ENCODE results near the gene FOLR2.

DNA sequence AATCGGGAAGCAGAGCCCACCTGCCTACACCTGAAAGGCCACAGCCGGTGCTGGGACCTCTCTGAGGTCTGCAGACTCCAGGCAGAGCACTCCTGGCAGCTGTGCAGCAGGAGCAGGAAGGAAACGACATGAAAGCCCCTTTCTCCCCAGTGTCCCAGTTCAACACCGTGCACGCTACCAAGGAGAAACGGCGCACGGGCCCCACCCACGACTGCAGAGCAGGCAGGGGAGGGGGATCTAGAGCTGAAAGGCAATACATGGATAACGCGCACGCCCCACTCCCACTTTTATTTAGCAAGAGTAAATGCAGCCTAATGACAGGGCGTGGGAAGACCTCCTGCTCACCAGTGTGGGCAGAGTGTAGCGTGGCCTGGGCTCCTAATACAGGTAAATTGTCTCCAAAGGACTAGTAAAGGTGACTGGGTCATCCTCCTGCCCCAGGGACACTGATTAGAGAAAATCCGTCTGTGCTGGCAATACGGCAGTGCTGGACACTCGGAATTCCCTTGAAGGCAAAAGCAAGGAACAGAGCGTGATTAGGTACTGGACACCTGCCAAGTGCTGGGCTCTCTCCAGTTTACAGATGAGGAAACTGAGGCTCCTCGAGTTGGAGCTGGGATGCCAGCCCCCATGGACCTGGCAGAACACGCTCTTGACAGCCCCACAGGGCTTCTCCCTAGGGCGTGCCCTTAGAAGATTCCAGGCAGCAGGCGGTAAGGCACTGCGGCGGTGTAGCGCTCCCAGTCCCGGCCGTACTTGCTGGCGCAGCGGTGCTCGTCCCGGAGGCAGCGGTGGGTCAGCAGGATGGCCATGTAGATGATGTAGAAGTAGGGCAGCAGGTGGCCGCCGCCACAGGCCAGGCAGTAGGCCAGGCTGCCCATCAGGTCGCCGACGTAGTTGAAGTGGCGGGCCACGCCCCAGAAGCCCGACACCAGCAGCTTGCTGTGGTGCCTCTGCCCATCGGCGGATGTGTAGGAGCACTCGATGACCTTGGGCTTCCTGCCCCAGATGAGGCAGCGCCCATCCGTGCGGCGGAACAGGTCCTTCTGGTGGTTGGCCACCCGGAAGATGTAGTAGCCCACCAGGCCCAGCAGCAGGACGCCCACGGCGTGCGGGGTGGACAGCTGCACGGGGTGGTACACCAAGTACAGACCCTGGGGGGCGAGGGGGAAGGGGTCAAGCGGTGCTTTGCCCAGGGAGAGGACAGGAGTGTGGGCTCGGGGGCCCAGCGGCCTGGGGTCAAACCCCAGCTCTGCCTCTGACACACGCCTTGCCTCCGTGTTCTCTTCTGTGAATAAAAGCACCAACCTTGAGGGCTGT, 13.0 kb downstream of the DHCR7 start:
- PRO-cap, result no peak
- RAMPAGE, long total RNA, 3 experiments, result no peak in any of the 3 experiments

DNA sequence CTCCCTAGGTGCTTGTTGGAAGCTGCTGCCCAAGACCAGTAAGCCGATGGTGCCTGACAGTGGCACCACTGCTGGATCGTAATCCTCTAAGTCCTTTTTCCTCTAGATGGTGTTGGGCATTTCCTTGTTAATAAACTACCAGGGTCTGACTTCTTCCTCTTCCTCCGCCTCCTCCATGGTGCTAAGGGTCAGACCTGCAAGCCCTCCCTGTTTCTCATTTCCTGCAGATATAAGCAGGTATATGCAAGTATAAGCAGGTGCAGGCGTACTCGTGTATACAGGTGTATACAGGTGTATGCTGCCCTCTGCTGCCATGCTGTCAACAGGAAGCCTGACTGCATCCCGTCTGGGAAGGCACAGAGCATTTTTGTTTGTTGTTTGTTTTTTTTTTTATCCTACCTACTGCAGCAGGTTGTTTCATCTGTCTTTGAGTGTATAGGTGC, 1.6 kb downstream of the NADSYN1 start:
- PRO-cap, result no peak
- RAMPAGE, long total RNA, 3 experiments, result no peak in any of the 3 experiments

DNA sequence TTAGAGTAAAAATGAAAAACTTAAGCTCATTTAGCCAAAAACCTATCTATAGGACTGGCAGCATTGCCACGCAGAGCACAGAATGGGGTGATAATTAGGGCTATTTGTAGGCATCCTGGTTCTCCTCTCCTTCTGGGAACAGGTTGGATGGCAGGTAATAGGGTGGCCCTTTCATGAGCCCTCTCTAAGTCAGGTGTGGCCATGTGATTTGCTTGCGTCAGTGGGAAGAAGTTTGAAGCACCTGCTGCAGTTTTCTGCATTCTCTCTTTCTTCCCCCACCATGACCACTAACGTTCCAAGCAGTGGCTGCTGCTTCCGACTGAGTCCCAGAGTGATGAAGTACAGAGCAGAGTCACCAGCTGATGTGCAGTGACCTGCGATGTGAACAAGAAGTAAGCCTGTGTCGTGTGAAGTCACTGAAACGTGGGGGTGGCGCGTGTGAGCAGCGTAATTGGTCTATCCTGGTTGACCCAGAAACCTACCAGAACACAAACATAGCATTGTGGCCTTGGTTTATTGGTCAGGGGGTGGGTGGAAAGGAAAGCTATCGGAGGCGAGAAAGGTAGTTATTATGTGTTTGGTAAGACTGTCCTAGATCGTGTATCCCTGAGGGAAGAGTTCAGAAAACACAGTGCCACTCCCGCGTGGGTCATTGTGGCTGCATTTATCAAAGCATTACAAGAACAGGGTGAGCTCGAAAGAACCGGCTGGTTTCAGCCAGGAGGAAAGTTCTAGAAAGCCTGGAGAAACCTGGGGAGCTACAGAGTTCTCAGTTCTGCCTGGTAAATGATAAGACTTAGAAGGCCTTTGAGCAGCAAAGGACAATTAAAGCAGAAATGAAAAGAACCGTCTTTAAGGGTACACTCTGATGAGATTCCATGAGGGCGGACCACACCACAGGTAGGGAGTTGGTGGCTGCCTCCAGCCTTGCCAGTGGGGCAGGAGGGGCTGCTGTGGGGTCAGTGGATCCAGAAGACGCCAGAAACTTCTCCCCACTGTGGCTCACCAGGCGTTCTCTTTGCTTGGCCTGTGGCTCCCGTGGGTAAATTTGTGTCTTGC, 3.6 kb downstream of the KRTAP5-7 start:
- PRO-cap, result no peak
- RAMPAGE, long total RNA, 3 experiments, result no peak in any of the 3 experiments

GRCh38 chr11:71534669-71535241, 3.1 kb upstream of the KRTAP5-8 start:
- PRO-cap, result no peak
- RAMPAGE, long total RNA, 3 experiments, result no peak in any of the 3 experiments

DNA sequence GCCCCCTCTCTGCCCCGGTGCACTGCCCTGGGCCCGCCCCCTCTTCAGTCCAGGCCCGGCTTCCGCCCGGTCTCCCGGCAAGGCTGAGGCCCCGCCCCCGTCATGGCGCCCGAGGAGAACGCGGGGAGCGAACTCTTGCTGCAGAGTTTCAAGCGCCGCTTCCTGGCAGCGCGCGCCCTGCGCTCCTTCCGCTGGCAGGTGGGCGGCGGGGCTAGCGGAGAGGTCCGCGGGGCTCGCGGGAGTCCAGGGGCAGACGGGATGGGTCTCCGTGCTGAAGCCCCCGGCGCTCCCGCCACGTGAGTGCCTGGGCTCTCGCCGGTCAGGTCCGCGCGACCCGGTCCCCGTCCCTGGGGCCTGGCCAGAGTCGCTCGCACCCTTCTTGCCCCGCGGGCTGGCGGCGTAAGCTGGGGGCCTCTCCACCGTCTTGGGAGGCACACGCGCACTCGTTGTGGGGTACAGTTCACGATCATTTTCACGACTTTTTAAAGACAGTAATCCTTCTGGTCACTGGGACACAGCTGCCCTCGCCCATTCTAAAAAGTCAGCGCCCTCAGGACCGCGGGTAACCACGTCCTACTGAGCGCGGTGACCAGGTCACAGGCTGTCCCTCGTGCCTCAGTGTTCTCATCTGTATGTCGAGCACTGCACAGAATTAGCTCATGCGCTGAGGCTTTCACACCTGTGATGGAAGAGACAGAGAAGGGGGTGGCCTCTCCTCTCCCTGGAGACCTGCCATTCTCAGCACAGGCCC, 45.4 kb upstream of the DEFB108B start:
- PRO-cap, result no peak
- RAMPAGE, long total RNA, 3 experiments, result start-site peak on the plus strand in 3 of 3 experiments, centred at positions 85 to 91 of the sequence, 17 to 28 reads per replicate

GRCh38 chr11:71878154-71878385, 183 bp upstream of the DEFB131B start:
- PRO-cap, result no peak
- RAMPAGE, long total RNA, 3 experiments, result no peak in any of the 3 experiments

- PRO-cap, result no peak
- RAMPAGE, long total RNA, 3 experiments, result no peak in any of the 3 experiments
These were observed 13.4 kb downstream of the NUMA1 start for GRCh38 chr11:72066827-72067509.

GRCh38 chr11:72081613-72082619, 1.3 kb downstream of the LRRC51 start:
- PRO-cap, result no peak
- RAMPAGE, long total RNA, 3 experiments, result no peak in any of the 3 experiments

- PRO-cap, result no peak
- RAMPAGE, long total RNA, 3 experiments, result no peak in any of the 3 experiments
These were observed 2.7 kb downstream of the LRRC51 start for GRCh38 chr11:72083007-72084080.

GRCh38 chr11:72208997-72209385, 7.6 kb upstream of the FOLR2 start:
- PRO-cap, result no peak
- RAMPAGE, long total RNA, 3 experiments, result no peak in any of the 3 experiments

DNA sequence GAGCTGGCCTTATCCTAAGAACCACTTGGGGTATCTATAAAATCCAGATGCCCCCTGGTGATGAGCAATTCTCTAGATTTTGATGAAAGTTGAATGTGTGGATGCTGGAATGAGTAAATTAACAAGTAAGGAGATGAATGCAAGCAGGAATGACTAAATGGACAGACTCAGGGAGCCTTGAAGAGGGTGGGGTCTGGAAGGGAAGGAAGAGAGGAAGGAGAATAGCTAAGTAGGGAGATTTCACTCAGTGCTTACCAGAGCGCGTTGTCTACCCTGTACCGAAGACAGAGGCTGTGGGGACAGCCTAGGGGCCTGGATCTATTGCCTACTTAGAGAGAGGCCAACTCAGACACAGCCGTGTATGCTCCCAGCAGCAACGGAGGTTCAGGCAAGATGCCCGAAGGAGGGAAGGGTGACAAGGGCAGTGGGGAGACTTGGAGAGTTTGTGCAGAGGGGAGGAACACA, at the start of gene FOLR2:
Gene FOLR2, plus strand, starts transcription at position 257 of the 465 bp plus-strand sequence.
- PRO-cap, result no peak
- RAMPAGE, long total RNA, 3 experiments, result start-site peak on the plus strand in 3 of 3 experiments, centred at positions 252 to 284 of the sequence, 17 to 156 reads per replicate

- PRO-cap, result no peak
- RAMPAGE, long total RNA, 3 experiments, result start-site peak on the plus strand in 1 of 3 experiments, at chr11:72233585-72233595 at its widest, 29 reads per replicate
These were observed 8.8 kb downstream of the INPPL1 start for GRCh38 chr11:72233419-72233733.

DNA sequence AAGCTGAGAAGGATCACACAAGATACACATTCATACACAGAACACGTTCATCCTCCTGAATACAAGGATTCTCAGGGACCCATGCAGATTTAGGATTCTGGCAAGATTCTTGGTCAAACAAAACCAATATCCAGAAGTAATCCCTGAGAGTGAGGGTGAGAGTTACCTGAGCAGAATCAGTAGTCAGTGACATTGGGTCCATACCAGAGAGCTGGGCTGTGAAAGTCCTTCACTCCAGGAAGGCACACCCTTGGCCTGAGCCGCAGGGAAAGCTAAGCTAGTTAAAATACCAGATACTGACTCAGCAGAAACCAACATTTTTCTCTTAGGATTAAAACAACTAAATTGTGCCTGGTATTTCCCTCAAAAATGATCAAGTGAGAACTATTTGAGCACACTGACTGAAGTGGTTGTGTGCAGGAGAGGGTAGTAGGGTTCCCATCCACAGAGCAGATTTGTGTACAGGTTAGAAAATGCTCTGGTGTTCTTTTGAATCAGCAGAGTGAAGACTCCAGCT, 100.5 kb upstream of the CLPB start:
- PRO-cap, result no peak
- RAMPAGE, long total RNA, 3 experiments, result no peak in any of the 3 experiments

DNA sequence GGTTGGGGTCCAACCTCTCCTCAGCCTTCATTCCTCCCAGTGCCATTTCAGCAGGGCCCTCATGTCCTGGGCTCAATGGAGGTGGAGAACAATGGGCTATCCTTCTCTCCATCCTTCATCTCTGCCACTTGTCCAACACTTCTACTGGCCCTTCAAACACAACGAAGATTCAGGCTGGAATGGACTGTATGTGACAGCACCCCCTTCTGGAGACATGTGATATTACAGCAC, 6.9 kb downstream of the PDE2A start:
- PRO-cap, result no peak
- RAMPAGE, long total RNA, 3 experiments, result no peak in any of the 3 experiments

- PRO-cap, result no peak
- RAMPAGE, long total RNA, 3 experiments, result start-site peak on the minus strand in 2 of 3 experiments, at chr11:72695622-72695784 at its widest, 12 to 30 reads per replicate
These were observed 21.4 kb upstream of the PDE2A start for GRCh38 chr11:72695508-72696159.

- PRO-cap, result no peak
- RAMPAGE, long total RNA, 3 experiments, result no peak in any of the 3 experiments
These were observed 22.6 kb upstream of the PDE2A start for GRCh38 chr11:72696884-72697248.

- PRO-cap, result no peak
- RAMPAGE, long total RNA, 3 experiments, result no peak in any of the 3 experiments
These were observed 27.6 kb upstream of the PDE2A start for GRCh38 chr11:72701449-72702670.

DNA sequence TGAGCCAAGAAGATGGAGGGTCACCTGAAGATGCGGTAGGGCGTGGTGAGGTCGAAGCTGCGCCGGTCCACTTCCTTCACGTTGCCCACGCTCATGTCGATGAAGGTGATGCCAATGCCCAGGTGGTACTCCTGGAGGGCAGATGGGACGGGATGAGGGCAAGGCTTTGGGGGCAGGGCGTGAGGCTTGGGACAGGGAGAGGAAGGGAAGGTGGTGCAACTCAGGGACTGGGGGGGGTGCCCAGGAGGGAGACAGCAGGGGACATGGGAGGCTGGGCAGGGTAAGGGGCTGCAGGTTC, 35.6 kb upstream of the PDE2A start:
- PRO-cap, result no peak
- RAMPAGE, long total RNA, 3 experiments, result no peak in any of the 3 experiments

DNA sequence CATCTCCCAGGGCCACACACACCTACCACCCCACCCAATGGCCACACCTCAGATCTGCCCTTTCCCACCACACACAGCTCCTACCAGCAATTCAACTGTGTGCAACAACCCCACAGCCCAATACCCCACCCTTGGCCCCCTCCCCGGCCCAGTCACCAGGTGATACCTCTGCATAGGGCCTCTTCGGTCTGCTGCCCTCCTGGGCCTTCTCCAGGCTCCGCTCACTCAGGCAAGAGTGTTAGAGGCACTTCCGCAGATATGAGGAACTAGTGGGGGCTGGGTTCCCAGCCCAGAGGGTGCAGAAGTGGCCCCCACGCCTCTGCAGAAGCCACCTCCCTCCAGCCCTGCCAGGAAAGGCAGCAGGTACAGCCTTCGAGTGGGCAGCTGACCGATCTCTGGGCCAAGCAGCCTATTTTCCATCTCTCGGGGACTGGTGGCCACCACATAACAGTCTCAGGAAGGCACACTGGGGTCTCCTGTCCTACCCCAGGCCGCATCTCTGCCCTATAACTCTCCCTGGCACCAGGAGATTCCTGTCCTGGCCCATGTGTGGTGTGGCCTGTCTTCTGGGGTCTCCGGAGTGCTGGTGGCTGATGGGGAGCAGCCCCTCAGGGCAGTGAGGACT, 13.3 kb downstream of the ARAP1 start:
- PRO-cap, result no peak
- RAMPAGE, long total RNA, 3 experiments, result no peak in any of the 3 experiments

DNA sequence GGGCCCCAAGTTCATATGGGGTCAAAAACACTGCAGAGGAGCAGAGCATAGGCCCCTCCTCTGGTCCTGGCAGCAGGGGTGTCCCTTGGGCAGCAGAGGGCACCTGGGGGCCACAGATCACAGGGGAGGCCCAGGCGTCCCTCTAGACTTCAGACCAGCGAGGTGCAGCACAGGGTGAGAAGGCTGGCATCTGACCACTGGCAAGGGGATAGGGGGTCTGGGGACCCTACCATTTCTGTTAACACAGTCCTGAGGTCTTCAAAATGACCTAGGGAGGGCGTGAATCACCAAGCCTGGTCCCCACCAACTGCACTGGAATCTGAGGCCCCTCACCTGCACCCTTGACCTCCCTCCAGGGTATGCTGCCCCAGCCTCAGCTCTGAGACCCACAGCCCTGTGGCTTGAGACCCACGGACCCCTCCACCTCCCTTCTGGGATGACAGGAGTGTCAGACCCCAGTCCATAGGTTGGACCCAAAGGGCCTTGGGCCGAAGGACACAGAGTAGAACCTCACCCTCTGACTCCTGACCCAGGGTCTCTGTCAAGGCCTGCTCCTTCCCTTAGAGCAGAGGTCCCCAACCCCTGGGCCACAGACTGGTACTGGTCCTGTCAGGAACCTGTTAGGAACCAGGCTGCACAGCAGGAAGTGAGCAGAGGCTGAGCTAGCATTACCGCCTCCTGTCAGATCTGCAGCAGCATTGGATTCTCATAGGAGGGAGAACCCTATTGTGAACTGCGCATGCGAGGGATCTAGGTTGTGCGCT, 1.5 kb upstream of the ARAP1 start:
- PRO-cap, result no peak
- RAMPAGE, long total RNA, 3 experiments, result no peak in any of the 3 experiments

Measured in tibial nerve (tissue), 3 donors.